Aortic smooth muscle cell (primary cell): ENCODE results near the genes ZBTB2 and TIAM2.

DNA sequence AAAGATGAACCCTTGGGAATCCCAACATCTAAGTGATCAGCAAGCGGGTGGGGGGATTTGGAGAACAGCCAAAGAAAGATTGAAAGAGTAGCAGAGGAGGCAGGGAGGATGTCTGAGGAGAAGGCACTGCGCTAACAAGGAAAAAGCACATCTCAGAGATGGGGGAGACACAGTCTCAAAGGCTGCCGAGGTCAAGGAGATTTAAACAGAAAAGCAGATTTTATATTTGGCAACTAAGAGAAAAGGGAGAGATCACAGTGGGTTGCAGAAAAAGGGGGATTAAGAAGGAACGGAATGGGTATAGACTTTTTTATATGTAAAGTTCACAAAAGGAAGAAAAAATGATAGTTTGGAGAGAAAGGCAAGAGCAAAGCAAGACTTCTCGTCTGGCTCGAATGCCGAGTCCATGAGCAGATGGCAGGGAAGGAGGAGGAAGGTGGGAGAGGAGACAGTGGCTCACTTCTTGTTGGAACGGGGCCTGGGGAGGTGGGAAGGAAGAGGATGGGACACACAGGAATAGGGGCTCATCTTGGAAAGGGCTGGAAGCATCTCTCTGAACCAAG, 53.1 kb upstream of the MTHFD1L start:
- RRBS: no CpG with 5 or more reads among the region's 8 CpGs

DNA sequence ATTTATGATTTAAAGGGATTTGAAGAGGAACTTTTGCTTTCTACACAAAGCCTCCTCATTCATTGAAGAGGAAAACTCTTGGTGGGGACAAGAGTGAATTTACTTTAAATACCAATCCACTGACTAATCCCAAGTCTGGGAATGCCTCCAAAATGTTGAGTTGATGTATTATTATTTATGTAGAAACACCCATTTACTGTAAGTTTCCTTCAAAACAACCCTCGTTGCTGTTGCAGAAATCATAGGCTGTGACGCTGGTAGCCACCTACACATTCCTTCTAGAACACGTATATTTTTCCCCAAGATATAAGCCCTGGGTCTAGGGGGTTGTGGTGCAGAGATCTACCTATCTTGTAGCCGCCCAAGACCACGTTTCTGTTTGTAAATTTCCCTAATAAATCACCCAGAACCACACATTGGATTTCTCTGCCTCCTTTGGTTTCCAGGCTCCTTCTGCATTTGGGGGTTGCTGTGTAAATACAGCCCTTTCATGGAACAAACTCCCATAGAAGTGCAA, 7.9 kb upstream of the MTHFD1L start:
- RRBS: no CpG with 5 or more reads among the region's 5 CpGs

DNA sequence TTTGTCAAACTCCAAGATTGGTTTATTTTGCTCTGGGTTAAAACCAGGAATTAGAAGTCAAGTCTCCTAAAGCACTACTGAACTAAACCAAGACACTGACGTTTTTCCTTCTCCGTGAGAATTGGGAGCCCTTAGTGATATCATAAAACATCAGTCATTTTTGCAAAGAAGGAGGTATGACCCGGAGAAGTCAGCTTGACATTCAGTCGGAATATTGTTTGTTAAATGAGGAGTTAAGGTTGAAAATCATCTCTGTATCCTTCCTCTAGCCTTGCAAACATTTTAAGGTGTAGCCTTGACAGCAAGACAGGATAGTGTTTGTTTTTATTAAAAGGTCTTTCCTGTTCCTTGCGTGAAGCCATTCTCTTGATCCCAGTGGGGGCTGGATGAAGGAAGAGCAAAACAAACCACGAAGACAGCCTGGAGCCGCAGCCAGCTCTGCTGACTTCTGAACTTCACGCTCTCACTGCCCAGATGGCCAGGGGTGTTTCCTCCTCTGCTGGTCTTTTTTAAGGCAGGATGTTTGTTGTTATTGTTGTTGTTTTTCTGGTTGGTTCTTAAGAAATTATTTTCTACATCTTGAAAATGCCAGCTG, 156.3 kb downstream of the MTHFD1L start:
- RRBS: no CpG with 5 or more reads among the region's 8 CpGs

GRCh38 chr6:151060078-151060832, 179.5 kb upstream of the AKAP12 start:
- RRBS: no CpG with 5 or more reads among the region's 9 CpGs

DNA sequence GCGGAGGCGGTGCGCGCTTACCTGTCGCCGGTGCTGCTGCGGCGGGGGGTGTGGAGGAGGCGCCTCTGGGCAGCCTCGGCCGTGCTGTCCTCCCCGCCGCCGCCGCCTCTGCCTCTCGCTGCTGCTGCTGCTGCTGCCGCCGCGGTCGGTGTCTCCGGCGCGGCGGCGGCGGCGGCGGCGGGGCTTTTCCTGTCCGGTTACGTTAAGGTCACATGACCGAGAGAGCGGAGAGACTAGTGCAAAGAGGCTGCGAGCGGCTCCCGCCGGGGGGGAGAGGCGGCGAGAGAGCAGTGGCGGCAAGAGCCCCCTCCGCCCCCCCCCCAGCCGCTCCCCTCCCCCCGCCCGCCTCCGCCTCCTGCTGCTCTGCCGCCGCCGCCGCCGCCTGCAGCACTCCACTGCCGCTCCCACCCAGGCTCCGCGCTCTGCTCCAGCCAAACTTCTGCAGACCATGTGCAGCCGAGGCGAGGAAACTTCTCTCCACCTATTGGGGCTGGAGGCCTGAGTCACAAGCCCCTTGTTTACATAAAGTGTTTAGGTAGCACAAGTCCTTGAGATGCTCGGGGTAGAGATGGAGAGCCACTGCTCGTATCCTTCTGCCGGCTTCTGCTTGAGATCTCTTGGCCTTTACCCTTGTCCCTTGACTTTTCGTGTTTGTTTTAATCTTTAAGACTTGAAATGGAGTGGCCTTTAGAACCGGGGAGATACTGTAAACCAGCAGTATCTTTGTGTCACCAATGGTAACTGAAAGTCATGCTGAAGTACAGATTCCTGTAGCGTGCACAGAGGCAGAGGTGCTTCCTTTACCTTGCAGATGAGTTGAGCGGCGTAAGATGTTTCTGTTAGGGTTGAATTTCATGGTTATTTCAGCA, at the start of gene ZBTB2:
TSS of gene ZBTB2 (minus strand) at position 161 of the 869 bp plus-strand sequence.
- RRBS: 2% methylated on average over 19 of the region's 63 CpGs

DNA sequence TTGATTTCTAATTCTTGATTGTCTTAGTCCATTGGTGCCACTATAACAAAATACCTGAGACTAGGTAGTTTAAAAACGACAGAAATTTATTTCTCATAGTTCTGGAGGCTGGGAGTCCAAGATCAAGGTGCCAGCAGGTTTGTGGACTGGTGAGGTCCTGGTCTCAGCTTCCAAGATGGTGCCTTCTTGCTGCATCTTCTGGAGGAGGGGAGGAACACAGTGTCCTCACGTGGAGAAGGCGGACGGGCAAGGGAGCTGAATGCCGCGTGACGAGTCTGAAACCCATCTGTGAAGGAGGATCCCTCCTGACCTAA, 18.3 kb upstream of the CCDC170 start:
- RRBS: no CpG with 5 or more reads among the region's 7 CpGs

GRCh38 chr6:151629744-151630318, 136.0 kb downstream of the CCDC170 start:
- RRBS: no CpG with 5 or more reads among the region's 4 CpGs

- RRBS: no CpG with 5 or more reads among the region's 5 CpGs
Observed at GRCh38 chr6:151633548-151633953, 139.7 kb downstream of the CCDC170 start.

DNA sequence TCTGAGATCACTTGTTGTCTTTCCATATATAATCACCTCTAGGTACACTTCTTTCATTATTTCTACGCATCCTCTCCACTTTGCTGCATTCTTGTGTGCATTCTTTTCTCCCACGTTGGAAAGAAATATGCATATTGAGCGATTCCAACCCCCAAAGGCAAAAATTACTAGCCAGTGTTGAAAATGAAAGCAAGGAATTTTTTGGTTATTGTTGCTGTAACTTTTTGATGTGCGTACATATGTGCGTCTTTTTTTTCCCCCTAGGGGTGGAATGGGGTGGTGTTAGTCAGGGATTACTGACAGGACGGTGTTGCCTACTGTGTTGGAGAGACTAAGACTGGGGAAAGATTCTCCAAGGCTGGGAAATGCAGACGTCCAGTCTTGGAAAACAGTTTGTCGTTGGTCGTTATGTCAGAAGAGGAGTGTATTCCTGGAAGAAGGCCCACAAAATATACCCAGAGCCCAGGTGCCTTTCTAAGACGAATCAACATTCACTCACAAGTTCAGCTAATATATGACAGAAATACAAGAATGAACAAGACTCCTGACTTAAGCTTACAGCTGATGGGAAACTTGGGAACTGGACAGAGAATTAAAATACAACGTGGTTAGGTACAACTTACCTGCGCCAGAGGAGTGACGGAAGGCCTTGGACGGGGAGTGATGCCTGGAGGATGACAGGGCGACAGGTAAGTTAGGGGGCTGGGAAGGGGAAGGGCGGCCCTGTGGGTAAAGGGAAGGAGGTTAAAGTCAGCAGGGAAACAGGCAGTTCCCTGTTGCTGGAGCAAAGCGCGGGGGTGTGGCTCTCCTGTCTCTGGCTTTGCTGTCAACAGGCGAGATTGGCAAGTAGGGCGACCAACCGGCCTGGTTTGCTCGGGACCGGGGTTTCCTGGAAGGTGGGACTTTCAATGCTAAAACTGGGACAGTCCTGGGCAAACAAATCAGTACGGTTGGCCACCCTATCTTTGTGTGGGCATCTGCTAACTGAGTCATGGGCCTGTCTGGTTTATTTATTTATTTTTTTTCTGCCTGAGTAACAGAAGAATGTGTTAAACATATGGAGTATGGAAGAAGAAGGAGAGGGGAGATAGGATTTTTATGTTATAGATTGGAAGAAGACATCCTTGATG, 43.9 kb upstream of the ESR1 start:
- RRBS: no CpG with 5 or more reads among the region's 24 CpGs

GRCh38 chr6:151764390-151764610, 43.2 kb upstream of the ESR1 start:
- RRBS: no CpG with 5 or more reads among the region's 8 CpGs

DNA sequence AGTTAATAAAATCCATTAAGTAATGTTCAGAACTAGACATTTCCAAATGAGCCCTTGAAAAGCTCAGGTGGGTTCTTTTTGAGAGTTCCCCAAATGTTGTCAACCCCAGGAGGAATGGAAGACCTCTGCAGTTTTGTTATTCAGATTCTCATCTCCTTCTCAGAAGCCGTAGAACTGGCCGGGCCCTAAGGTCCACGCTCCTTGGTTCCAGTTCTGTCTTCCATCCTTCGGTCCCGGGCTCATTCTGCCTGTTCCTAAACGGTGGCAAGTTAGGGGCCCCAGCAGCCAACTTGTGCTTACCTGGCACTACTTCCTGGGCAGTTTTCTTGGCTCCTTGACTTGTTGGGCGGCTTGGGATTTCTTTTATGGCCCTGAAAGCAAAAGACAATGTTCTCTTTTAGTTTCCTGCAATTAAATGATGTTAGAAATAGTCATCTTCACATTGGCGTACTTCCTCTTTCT, 6.4 kb downstream of the ESR1 start:
- RRBS: 64% methylated on average over 4 of the region's 8 CpGs

DNA sequence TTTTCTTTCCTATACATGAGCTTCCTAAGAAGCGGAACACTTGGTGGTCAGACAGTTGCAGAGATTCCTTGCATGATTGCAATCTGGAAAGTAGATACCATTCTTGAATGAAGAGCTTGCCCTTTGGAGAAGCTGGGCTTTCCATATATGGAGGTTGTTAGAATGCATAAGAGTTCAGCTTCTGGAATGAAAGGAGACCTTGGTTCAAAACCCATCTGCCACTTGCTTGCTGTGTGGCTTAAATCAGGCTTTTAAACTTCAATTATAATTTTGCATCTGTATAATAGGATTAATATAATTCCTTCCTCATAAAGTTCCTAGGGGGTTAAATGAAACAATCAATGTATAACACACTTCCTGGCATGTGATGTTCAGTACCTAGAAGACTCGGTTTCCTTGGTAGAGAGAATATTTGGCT, 65.5 kb downstream of the ESR1 start:
- RRBS: no CpG with 5 or more reads among the region's 2 CpGs

DNA sequence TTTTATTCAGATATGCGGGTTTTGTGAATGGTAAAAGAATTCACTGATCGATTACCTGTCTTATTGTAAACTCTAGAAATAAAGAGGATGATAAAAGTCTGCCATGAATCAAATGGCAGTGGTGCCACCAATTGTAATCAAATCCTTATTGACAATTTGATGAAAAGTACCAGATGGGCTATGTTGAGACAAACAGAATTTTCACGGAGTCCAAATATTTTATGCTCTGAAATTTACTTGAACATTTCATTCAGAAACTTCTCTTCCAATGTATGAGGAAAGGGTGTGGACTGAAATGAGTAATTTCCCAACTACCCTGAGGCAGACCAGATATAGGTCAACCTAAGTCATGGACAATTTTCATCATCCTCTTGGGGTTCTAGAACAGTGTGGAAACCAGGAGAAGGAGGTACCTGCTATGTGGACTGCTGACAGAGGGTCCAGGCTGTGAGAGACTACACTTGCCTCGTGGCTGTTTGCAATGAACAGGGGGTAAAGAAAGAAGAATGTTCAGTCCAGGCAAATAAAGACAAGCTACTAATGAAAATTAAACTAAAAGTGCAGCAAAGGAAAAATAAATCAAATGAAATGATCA, 322.9 kb downstream of the ESR1 start:
- RRBS: no CpG with 5 or more reads among the region's 4 CpGs

DNA sequence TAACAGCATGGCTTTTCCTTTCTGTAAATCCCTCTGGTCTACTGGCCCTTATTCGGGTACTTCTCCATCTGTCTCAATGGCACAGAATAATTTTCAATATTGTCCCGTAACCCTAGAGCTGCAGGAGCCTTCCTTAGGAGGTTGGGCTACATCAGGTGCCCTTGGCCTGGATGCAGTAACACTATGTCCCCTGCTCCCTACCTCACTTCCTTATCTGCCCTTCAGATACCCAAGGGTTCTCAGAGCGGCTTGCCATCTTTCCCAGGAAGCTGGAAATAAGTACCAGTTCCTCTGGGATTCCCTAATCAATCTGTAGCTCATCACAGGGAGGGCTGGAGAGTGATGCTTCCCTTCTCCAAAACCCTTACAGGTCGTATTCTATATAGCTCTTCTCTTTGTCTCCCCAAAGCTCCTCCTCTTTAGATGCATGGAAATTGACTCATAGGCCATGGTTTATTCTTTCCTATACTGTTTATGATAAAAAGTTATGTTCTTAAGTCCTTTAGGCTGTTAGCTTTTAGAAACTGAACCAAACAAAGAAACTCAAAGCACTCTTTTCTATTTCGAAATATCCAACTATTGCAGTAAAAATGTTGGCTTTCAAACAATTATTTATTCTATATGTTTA, 4.2 kb downstream of the MYCT1 start:
- RRBS: no CpG with 5 or more reads among the region's 5 CpGs

DNA sequence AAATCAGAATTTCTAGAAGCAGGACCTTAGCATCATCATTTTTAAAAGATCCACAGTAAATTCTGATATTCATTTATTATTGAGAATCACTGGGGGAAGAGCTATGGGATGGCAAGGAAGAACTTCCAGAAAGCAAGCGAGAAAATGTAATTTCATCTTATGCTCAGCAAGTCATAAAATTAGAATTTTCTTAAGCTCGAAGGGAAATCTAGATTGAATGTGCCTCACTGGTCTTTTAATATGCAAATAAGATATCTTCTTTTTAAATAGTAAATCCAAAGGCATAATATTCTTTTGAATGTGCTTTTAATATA, 442.0 kb upstream of the OPRM1 start:
- RRBS: no CpG with 5 or more reads among the region's 2 CpGs

DNA sequence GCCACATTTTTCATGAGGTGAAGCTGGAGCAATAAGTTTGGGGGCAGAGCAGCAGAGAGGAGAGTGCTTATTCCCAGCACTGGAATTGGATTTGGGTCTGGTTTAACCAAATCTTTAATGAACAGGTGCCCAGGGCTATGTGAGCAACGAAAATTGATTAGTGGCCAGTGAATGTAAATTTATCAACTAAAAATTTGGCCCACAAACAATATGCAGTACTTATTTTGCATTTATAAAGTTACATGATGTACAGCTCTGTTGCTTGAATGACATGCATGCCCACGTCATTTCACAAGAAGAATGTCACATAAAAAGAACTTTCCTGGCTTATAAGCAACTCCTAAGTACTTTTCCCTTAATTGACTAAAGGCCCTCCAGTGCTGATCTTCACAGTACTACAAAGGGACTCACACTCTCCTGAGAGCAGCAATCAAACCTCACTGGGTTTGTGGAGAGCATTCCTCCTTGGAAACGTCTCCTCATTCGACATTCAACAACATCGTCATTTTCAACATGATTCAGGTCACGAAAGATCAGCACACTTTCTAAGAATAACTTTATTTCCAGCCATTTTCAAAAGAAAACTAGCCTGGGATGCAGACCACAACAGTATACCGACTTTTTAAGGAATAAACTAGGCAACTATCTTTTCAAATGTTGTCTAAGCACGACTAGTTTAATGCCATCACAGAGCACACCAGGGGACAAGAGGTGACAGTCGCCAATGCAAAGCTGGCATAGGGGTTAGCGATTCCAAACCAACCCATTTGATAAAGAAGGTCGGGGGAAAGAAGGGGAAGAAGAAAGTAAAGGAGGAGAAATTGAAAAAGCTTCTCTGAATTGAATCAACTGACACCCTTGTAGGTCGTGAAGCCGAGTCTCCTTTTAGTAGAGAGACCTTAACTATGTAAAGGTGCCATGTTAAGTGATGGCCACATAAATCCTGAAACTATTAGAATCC, 111.0 kb downstream of the IPCEF1 start:
- RRBS: no CpG with 5 or more reads among the region's 13 CpGs

DNA sequence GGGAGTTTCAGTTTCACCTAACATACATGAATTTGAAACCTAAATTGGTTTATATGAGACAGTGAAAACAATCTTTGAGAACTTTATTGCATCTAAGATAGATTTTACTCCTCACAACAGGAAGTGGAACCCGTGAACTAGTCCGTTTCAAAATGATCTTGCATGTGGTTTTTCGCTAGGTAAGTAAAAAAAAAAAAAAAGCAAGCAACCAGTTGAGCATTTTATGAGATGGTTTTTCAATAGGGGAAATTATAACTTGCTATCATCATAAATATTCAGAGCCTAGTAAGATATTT, 106.6 kb downstream of the IPCEF1 start:
- RRBS: no CpG with 5 or more reads among the region's 3 CpGs

DNA sequence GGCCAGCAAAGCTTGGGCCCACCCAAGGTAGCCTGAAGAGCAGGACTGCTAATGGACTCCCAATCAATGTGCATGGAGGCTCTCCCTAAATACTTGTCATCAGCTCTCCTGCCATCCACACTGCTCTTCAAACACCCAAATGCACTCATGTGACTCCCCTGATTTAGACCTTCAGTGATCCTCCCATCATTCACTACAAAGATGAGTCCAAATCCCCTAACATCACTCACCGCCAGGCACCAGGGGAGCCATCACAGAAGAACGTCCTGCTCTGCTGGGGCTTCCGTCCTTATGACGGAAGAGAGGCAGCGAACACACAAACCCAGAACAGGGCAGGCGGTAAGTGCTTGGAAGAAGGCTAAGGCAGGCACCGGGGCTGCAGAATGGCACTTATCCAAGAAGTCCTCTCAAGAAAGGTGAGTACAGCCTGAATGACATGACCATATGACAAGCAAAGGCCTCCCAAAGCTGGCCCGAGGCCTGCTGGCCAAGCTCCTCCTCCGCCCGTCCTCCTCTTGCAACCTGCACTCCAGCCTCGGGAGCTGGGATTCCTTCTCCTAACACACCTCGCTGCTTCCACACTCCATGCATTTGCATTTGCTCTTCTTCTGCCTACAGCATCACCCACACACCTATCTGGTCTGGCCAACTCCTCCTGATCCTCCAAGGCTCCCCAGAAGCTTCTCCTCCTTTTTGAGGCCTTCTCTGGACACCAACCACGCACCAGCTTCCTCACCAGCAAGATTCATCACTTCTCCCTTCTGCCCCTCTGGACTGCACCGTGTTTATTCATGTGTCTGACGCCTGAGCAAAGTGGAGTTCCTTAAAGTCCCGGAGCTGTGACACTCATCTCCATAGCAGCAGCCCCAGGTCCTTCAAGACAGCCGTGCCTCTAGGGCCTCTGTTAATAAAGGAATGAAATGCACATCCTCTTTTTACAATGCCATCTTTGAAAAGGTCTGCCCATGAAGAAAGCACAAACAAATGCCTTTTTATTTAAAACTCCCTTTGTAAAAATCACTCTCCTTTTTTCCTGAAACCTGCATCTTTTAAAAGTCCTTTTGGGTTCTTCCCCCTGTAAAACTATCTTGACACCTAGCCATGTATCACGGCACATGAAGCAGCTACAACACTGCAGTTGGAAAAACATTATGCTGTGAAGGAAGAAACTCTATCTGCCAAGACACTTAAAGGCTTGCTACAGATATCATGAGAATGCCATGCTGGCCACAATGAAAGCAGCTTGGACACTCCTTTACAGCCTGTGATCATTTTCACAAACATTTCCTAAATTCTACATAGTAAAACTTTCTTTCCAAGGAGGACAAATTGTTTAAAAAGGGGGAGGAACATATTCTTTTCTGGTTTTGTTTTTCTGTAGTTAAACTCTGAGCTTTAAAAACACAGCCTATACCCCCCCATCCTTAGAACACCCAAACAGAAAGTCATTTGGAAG, 32.3 kb downstream of the CNKSR3 start:
- RRBS: no CpG with 5 or more reads among the region's 18 CpGs

DNA sequence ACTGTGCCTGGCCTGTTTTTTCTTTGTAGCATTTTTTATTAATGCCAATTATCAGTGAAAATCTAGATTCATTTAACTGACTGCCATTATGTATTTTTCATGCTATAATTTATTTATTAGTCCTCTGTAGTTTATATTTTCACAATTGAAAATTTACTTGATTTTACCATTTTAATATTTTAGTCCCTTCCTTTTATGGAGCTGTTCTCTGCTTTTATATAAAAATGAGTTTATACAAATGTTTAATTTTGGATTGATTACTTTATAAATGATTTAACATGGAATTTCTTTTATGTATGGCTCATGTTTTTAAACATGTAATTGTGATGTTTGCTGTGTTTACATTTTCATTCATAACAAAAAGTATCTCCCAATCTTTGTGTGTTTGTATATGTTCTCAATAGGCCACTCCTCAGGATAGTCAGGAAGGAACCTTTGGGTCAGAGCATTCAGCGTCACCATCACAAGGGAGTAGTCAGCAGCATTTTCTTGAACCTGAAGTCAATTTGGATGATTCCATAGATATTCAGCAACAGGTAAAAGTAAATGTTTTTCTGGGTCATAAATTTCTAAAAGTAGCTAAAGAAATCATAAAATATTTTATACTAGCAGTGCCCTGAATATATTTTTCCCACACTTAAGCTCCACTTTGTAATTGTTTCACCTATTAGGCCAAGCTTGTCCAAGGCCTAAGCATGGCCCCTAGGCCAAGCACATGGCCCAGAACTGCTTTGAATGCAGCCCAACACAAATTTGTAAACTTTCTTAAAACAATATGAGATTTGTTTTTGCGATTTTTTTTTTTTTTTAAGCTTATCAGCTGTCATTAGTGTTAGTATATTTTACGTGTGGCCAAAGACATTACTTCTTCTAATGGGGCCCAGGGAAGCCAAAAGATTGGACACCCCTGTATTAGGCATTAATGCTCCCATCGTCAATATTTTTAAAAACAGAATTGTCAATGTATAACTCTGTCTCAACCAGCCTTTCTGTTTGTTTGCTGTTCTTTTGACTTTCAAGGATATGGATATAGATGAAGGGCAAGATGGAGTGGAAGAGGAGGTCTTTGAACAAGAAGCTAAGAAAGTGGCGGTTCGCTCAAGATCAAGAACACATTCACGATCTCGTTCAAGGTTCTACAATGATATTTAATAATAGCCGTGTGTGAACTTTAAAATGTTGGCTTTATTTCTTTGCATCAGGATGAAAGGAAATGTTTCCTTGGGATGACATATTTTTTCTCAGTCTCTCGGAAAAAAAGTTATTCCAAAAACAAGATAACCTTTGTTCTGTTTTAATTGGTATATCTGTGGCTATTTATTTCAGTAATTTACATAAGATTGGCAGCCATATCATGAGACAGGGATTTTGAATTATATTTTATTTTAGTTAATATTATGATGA, 75.0 kb downstream of the SCAF8 start:
- RRBS: no CpG with 5 or more reads among the region's 10 CpGs

GRCh38 chr6:154995164-154996207, at the start of gene TIAM2:
Gene TIAM2, plus strand, starts transcription at chr6:154995315.
- RRBS: 3% methylated on average over 67 of the region's 125 CpGs